Epithelial cell of prostate (primary cell): ENCODE results near the genes ASRGL1, ROM1 and SLC22A9.

GRCh38 chr11:61966433-61966607, 1.1 kb downstream of the FTH1 start:
- RRBS, result no CpG with 5 or more reads among the region's 2 CpGs

GRCh38 chr11:62337019-62338225, at the start of gene ASRGL1:
ASRGL1 (plus strand) TSS chr11:62337448.
- RRBS, result 1% methylated on average over 37 of the region's 111 CpGs

GRCh38 chr11:62394809-62395590, 23.8 kb upstream of the SCGB1A1 start:
- RRBS, result no CpG with 5 or more reads among the region's 14 CpGs

- RRBS, result no CpG with 5 or more reads among the region's 39 CpGs
Measured at GRCh38 chr11:62504926-62506006, 41.3 kb downstream of the AHNAK start.

DNA sequence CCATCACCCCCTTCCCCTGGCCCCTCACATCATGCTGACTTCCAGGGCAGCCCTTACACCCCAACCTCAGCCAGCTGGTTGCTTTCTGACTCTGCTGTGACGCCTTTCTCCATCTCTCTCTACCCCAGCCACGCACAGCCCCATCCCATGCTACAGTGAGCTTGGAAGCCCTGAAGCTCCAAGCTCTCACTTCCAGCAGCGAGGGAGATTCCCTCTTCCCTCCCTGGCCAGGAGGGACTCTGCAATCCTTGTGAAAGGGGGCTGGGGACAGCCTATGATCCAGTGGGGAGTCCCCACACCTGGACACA, 4.2 kb downstream of the AHNAK start:
- RRBS, result no CpG with 5 or more reads among the region's 3 CpGs

GRCh38 chr11:62602194-62602727, 596 bp upstream of the MTA2 start:
- RRBS, result 2% methylated on average over 18 of the region's 56 CpGs

GRCh38 chr11:62612809-62613790, at the start of gene ROM1:
ROM1 (plus strand) TSS chr11:62613257.
- RRBS, result 29% methylated on average over 2 of the region's 46 CpGs

- RRBS, result under 1% methylated on average over 5 of the region's 54 CpGs
Measured at GRCh38 chr11:62665372-62666183, 466 bp downstream of the CSKMT start.

DNA sequence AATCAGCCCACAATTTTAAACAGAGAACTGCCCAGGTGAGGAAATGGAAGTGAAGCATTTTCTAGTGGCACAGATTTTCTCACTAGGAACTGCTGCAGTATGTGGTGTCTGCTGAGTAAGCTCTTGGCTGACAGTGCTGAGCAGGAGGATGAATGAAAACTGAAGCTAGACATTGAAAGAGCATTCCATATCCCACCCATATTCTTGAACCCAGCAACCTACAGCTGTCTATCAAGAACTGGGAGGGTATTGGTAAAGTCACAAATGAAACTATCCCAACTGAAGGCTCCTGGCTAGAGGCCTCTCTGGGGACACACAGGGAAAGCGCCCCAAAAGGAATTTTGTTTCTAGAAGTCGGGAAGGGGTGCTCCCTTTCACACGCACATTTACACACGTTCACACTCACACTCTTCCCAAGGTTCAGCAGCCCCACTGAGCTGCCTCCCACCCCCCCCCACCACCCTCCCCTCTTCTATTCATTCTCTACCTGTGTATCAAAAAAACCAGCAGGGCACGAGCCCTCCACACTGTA, 6.3 kb downstream of the GNG3 start:
- RRBS, result no CpG with 5 or more reads among the region's 5 CpGs

GRCh38 chr11:62851938-62852740, 12.7 kb upstream of the WDR74 start:
- RRBS, result no CpG with 5 or more reads among the region's 3 CpGs

DNA sequence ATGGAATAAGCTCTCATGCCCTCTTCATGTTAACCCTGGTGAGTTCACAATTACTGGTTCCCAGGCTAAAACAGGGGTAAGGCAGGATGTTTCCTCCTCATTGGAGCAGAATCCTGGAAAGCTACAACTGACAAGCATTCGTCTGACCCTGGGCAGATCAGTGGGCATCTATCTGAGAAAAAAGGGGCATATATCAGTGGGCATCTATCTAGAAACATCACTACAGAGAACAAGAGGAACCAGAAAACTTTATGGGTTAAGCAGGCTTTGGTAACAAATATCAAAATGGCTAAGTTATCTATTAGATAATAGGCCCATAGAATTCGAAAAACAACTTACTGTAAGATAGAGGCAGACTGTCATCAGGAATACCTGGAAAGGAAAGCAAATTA, 14.8 kb upstream of the WDR74 start:
- RRBS, result no CpG with 5 or more reads among the region's 2 CpGs

GRCh38 chr11:62888898-62889290, 8.2 kb downstream of the SLC3A2 start:
- RRBS, result no CpG with 5 or more reads among the region's 4 CpGs

GRCh38 chr11:63369492-63370716, at the start of gene SLC22A9:
SLC22A9 (plus strand) TSS chr11:63369785.
- RRBS, result no CpG with 5 or more reads among the region's 16 CpGs

- RRBS, result no CpG with 5 or more reads among the region's 4 CpGs
Measured at GRCh38 chr11:63489858-63490165, 1.2 kb downstream of the PLAAT5 start.

DNA sequence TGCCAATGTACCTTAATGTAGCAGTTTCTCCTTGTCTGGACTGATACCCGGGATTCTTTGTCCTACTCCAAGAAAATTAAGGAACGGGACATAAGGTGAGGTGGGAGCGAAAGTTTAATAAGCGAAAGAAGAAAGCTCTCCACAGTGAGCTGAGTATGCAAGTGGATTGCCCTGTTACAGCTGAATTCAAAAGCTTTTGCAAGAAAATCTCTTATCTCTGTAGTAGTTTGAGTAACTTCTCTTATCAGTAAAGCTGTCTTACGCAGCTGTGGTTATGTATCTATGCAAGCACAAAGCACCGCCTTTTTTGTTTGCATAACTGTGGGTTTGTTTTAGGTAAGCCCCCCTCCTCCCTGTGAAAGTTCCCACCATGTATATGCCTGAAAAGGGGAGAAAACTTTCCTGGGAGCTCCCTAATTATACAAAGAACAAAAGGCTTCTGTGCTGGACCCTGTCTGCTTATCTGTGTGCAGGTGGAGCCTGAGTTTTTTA, 672 bp upstream of the PLAAT5 start:
- RRBS, result no CpG with 5 or more reads among the region's 6 CpGs

DNA sequence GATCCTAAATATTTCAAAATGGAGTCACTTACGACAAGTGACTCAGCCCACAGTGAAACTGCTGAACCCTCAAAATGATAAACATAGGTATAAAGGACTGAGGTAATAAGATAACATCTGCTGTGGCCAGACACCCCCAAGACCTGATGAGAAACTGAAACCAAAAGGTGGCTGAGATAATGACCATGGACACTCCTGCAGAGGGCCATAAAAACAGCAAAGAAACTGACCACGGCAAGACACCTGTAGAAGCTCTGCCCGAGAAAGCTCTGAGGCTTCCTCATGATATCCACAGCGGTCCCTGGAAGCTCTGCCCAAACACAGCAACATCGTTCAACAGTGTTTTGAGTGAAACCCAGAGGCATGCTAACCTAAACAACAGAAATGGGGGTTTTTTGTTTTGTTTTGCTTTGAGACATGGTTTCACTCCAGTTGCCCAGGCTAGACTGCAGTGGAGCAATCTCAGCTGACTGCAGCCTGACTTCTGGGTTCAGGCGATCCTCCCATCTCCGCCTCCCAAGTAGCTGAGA, 1.6 kb upstream of the PLAAT4 start:
- RRBS, result no CpG with 5 or more reads among the region's 7 CpGs

- RRBS, result no CpG with 5 or more reads among the region's 8 CpGs
Measured at GRCh38 chr11:63552852-63553413, 10.2 kb downstream of the PLAAT2 start.

DNA sequence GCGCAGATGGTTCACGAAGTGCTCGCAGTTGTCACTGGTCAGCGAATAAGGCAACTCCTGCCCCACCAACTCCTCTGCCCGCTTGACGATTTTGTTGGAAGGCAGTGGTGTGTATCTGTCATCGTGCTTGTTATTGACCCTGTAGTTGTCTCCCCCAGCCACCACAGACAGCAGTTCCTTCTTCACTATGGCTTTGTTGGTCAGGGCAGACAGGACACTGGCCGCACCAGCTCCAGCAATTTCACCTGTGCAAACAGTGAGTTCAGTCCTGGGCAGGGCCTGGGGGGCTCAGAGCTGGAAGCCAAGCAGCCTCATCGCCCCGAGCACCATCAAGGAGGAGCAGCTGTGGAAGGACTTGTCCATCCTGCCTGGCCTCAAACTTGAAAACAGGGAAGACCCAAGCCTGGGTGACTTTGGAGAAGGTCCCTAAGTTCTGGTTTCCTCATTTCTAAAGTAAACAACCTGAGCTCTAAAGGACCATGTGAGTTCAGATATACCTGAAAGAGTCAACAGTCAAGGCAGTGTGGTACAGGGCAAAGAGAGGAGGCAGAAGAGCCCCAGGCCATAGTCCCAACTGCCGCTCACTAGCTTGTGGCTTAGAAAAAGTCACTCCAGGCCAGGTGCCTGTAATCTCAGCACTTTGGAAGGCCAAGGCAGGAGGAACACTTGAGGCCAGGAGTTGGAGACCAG, 4.6 kb downstream of the PLAAT2 start:
- RRBS, result no CpG with 5 or more reads among the region's 11 CpGs

- RRBS, result no CpG with 5 or more reads among the region's 7 CpGs
Measured at GRCh38 chr11:63560554-63561257, 2.5 kb downstream of the PLAAT2 start.

DNA sequence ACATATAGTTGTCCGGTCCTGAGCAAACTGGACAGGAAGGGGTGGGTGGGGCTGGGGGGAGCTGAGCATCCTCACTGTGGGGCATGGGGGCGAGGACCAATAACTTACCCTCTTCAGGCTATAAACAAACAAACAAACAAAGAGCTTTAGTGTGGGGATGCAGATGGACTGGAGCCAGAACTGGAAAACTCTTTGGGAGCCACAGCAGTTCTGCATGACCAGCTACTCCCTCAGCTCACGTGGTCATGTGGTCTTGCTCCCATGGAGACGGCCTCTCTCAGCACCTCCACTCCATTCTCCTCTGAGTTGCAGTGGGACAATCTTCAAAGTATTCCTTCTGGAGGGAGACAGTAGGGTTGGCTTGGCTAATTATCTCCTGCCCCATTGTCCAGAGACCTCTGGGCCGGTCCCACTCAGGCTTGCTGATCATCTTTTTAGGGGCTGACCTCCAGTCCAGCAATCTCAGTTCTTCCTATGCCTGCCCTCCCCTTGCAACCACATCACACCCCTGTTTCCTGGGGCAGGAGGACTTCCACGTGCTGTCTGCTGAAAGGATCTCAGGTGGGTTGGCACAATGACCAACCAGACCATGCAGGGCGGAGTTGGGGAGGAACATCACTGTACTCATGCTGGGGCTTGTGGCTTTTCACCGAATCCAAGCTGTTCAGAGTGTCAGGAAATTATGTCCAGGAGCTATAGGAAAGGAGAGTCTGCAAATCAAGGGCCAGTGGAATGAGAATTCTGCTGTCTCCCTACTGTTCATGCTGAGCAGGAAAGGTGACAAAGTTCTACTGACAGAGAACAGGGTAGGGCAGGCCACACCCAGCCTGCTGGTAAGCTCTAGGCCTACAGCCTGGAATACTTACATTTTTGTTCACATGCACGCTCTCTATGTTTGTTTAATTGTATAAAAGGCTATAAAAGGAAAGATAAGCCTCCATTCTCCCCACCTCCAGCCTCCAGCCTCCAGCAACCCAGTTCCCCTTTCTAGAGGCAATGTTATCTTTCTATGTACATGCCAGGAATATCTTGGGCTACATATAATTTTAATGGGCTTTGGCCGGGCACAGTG, 1.5 kb upstream of the PLAAT2 start:
- RRBS, result no CpG with 5 or more reads among the region's 10 CpGs